Hair follicular keratinocyte (primary cell): ENCODE measurements around the gene COX6A1.

DNA sequence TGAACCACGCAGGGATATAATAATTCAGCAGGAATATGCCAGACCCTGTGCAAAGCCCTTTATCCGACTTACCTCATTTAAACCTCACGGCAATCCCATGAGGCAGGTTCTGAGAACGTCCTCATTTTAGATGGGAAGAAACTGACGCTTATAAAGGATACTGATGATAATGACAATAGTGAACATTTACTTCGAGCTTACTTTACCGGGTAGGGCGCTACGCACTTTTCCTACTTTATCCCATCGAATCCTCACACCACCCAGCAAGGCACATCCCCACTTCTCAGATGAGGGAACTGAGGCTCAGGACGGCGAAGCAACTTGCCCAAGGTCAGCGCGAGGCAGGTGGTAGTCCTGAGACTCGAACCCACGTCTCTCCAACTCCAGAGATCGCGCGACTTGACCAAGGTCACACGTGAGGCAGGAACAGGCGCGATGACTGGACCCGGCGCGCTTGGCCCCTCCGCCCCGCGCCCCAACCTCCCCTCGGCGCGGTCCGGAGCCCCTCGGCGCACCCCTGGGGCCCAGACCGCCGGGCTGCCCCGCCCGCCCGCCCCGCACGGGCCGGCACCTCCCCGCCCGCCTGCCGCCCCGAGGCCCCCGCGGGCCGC, 503 bp downstream of the RAB35 start:
- RAMPAGE, long total RNA = no peak

DNA sequence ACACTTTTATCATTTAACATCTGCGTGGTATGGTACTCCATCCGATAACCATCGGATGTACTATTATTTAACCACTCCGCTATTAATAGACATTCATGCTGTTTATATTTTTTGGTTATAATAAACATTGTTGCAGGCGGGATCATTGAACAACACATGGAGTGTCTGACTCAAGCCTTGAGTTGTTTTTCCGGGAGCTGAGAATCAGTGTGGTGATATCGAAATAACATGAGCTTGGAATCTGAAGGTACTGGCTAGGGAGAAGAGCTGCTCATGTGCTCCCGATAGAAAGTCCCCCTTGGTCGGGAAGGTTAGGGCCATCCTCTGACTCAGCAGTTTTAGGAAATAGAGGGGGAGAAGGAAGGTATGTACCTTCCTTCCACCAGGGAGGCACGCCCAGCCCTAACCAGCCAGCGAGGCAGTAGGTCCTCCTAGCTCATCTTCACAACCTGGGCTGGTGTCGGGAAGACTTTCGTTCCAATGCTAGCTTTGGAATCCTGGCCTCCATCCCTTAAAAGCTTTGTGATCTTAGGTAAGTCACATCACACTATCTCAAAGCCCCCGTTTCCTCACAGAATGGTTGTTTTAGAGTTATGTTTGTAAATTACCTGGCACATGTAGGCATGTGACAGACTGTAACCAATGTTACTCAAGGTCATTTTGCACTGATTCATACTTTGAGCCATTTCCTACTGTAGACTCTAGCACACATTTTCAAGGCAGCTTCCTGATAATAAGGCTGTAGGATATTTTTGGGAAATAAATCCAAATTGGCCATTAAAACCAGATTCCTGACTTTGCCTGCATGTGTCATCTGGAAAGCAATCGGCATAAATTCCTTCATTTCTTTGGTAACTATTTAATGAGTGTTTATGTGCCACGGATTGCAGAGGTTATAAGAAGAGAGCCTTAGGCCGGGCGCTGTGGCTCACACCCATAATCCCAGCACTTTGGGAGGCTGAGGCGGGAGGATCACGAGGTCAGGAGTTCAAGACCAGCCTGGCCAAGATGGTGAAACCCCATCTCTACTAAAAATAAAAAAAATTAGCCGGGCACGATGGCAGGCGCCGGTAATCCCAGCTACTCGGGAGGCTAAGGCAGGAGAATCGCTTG, 2.0 kb upstream of the RAB35 start:
- RAMPAGE, long total RNA = no peak

DNA sequence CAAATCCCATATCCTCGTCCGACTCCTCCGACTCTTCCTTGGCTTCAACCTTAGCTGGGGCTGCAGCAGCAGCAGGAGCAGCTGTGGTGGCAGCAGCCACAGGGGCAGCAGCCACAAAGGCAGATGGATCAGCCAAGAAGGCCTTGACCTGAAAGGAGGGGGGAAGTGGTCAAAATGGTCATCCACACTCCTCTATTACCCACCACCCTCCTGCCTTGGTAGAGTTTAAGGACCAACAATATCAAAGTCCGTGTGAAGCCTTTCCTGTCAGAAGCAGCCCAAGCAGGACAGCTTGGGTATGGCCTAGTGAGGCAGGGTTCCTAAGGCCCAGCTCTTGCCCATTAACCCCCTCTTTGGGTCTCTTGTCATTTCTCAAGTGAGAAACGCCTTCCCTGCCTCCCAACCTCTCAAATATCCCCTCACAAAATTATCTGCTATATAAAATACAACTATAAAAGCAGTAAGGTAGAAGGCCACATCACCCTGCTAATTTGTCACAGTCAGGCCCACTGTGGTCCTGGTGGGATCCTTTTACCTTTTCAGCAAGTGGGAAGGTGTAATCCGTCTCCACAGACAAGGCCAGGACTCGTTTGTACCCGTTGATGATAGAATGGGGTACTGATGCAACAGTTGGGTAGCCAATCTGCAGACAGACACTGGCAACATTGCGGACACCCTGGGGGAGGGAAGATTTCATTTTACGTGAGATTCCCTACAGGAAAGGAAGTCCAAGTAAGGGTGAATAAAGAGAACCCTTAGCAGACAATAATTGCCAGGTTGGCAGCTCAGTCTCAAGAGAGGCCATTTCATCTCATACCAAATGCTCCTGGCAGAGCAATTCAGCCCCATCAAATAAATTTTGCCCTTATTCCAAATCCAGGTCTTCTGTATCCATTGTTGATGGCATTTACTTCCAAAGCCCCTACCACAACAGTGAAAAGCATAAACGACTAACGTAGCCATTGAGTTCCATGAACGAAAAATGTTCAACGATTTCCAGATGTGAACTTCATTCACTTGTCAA, 2.6 kb upstream of the GCN1 start:
- RAMPAGE, long total RNA = no peak

- RAMPAGE, long total RNA = no peak
These were observed 16.1 kb upstream of the RPLP0 start for GRCh38 chr12:120216820-120217541.

DNA sequence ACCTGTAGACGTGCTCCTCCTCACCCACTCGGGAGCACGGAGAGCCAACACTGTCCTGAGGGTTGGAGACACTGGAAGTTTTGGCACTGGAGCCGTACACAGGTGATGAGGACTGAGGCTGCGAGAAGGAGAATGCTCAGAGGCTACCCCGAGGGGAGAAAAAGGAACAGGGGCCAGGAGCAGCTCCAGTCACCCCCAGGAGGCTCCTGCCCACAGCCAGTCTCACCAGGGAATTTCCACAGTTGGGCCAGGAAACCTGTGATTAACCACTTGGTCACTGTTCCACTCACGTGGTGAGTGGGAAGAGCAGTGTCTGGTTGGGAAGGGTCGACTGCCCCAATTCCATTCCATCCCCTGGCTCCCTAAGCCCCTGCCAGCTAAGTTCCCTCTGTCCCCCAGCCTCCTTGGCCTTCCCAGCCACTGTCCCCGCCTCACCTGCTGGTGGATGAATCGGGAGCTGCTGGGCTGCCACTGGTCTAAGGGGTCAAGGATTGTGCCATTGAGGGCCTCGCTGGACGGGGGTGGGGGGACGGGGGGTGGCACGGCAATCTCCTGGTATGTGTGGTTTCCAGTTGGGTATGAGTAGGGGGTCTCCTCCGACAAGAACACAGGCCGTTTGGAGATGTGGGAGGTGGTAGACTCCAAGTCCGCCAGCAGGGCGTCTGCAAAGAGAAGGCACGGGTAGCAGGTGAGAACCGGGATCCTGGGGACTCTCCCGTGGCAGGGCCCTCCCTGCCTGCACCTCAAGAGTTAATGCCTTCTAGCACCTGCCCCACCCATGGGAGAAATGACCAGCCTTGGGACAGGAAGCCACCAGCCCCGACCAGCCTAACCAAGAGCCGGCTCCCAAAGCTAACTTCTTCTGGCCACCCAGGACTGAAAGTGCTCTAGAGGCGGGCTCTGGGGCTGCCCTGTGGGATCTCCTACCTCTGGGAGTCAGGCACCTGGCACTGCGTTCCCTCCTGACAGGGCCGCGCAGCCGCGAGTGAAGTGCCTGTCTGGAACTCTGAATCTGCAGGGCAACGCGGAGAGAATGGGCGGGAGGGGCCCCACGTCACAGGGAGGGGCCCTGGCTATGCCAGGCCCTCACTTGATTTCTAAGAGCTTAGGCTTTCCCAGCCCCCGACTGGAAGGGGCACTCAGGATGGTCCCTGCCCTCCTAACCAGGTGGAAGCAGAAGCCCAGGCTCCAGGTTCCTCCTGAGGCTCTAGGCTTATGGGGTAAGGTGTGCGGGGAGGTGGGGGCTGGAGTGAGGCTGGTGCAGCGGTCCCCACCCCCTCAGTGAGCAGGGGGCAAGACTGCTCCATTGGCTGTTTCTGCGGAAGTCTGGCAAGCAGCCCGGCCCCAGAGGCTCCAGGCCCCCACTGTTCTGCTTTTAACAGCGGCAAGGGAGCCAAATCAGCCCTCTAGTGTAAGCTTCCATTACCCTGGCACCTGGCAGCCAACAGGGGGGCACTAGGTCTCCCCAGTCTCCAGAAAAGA, 23.3 kb upstream of the RPLP0 start:
- RAMPAGE, long total RNA = no peak

DNA sequence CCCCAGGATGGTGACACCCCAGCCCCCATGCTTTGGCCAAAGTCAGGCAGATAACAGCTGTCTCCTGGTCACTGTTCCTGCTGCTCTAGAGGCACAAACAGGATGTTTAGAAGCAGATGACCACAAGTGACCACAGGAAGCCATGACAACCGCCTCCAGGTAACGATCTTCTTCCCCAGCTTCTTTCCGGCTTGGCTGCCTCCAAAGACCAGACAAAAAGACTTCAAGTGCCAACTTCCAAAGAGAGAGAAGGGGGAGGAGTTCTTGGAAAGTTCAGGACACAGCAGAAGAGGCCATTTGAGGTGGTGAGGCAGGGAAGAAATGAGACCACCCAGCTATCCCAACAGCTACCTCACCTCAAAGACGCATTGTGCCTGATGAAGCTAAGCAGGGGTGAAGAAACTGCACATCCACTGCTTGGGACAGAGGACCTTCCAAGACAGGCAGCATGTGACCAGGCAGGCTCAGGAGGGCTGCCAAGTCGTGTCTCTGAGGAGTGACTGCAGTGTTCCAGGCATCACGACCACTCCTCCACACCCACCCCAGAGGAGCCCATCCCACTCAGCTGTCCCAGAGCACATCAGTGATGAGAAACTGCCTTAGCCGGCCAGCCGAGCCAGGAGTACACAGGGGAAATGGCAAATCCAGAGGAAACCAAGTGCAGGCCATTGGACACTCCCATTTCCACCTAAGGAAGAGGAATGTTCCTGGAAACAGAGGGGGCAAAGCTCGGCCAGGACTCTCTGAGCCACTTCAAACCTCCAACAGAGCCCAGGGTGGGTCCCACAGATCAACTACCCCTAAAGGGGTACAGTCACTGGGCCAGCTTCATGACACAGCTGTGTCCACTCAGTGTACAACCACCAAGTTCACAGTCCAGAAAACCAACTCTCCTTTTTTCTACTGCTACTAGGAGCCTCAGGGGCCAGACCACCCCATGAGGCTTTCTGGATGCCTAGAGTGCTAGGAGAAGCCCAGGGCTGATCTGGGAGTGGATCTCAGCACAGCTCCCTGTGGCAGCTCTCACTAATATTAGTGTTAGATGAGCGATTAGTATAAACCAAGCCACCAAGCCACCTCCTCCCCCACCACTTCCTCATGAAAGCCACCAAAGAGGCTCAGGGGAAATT, 15.6 kb downstream of the PXN start:
- RAMPAGE, long total RNA = no peak

DNA sequence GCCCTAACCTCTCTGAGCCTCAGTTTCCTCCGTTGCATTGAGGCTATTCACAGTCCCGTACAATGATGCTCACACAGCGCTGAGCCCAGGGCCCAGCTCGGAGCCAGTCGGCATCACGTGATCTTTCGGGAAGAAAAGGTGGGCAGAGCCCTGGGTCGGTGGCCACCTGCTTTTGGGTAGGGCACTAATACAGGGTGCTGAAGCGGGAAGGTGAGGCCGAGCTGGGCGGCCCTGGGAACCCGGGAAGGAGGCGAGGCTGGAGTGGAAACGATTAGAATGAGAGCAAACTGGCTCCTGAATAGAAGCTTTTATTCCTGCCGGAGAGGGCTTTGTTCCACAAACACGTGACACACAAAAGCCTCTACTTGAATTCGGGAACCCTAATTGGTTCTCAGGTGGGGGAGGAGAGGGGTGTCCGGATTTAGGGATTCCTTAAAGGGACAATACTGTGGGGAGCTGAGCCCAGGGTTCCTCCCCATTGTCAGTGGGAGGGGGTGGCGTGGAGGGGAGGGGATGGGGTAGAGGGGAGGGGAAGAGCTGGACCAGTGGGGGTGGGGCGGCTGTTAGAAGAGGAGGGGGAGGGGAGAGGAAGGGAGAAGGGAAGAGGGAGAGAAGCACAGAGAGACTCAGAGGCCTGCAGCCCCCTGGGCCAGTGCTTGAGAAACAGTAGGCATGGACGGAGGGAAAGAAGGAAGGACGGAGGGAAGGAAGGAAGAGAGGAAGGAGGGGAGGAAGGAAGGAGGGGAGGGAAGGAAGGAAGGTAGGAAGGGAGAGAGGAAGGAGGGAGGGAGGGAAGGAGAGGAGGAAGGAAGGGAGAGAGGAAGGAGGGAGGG, 20.2 kb upstream of the MSI1 start:
- RAMPAGE, long total RNA = no peak

DNA sequence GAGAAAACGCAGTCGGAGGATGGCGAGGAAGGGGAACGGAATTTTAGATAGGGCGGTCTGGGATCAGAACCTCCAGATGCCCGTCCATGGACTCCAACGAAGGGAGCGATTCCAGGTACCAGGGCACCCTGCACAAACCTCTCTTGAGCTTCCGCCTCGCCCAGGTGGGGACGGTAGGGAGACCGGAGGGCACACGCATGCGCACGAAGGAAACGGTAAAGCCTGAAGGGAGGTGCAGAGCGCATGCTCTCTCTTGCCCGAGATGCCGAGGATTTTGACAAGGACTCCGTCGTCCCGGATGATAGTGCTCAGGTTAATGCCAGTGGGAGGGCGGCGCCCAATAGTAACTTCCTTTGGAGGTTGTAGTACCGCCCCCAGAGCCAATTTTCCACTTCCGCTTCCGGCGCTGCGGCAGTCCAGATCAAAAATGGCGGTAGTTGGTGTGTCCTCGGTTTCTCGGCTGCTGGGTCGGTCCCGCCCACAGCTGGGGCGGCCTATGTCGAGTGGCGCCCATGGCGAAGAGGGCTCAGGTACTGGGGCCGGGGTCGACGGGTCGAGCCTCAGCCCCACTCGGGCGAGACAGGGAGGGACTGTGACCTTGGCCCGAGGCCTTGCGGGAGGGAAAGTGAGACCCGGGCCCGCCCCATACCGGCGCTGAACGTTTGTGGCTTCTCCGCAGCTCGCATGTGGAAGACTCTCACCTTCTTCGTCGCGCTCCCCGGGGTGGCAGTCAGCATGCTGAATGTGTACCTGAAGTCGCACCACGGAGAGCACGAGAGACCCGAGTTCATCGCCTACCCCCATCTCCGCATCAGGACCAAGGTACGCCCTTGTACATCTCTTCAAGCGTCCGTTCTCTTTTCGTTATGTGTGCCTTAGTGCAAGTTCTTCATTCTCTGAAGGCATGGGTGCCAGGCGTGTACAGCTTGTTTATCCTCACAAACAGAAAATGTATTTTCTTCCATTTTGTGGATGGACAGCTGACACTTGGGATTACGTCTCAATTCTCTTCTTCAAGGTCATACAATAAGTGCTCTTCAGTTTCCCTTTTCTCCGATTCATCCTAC, at the start of gene COX6A1:
Gene COX6A1, plus strand, starts transcription at position 414 of the 1,067 bp plus-strand sequence.
- RAMPAGE, long total RNA = start-site peak on the plus strand centred at position 407 of the sequence, 28 bp wide, 1,210 and 550 reads in 2 replicates

DNA sequence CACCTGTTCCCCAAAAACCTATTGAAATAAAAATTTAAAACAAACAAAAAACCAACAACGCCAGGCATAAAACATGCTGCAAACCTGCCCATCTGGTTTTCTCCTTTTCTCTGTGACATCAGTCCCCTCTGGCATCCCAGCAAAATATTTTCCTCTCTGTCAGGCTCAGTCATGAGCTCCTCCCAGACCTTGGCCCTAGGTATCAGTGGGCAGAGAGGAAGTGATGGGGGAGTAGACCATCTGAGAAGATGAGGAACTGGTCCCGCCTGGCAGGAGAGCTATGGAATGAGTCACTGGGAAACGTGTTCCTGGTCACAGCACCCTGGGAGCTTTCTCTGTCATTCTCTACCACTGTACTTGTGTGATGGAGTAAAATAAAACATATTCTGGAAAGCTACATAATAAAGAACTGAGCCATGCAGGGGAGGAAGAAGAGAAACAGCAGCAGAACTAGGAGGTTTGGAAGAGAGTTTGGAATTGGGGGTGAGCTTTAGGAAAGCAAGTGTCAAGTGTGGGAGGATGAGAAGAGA, 5.1 kb upstream of the SRSF9 start:
- RAMPAGE, long total RNA = no peak

- RAMPAGE, long total RNA = no peak
These were observed 874 bp downstream of the DYNLL1 start for GRCh38 chr12:120496526-120497448.

GRCh38 chr12:120538182-120538994, 4.2 kb downstream of the RNF10 start:
- RAMPAGE, long total RNA = no peak

DNA sequence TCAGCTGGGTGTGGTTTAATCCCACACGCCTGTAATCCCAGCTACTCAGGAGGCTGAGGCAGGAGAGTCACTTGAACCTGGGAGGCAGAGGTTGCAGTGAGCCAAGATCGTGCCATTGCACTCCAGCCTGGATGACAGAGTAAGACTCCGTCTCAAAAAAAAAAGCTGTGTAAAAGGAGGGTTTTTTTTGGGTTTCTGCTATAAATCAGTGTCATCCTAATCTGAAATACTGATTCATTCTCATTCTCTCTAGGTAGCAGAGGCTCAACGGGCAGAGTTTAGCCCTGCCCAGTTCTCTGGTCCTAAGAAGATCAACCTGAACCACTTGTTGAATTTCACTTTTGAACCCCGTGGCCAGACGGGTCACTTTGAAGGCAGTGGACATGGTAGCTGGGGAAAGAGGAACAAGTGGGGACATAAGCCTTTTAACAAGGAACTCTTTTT, 18.1 kb downstream of the RNF10 start:
- RAMPAGE, long total RNA = no peak

GRCh38 chr12:120648853-120649745, 8.7 kb downstream of the CABP1 start:
- RAMPAGE, long total RNA = no peak

GRCh38 chr12:120688655-120689313, 1.8 kb downstream of the MLEC start:
- RAMPAGE, long total RNA = no peak

- RAMPAGE, long total RNA = no peak
These were observed 3.9 kb downstream of the MLEC start for GRCh38 chr12:120690714-120691470.

DNA sequence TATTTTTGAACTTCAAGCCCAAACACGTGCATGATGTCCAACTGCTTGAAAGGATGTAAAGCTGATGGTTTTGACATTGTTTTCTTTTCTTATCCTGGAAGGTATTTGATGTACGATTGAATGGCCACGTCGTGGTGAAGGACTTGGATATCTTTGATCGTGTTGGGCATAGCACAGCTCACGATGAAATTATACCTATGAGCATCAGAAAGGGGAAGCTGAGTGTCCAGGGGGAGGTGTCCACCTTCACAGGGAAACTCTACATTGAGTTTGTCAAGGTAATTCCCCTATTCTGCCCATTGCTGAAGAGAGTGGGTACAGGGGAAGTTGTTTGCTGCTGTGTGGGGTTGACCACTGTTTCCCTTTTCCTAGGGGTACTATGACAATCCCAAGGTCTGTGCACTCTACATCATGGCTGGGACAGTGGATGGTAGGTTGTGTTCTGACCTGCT, 7.8 kb downstream of the MLEC start:
- RAMPAGE, long total RNA = no peak

GRCh38 chr12:120916461-120916821, 12.3 kb upstream of the SPPL3 start:
- RAMPAGE, long total RNA = no peak

DNA sequence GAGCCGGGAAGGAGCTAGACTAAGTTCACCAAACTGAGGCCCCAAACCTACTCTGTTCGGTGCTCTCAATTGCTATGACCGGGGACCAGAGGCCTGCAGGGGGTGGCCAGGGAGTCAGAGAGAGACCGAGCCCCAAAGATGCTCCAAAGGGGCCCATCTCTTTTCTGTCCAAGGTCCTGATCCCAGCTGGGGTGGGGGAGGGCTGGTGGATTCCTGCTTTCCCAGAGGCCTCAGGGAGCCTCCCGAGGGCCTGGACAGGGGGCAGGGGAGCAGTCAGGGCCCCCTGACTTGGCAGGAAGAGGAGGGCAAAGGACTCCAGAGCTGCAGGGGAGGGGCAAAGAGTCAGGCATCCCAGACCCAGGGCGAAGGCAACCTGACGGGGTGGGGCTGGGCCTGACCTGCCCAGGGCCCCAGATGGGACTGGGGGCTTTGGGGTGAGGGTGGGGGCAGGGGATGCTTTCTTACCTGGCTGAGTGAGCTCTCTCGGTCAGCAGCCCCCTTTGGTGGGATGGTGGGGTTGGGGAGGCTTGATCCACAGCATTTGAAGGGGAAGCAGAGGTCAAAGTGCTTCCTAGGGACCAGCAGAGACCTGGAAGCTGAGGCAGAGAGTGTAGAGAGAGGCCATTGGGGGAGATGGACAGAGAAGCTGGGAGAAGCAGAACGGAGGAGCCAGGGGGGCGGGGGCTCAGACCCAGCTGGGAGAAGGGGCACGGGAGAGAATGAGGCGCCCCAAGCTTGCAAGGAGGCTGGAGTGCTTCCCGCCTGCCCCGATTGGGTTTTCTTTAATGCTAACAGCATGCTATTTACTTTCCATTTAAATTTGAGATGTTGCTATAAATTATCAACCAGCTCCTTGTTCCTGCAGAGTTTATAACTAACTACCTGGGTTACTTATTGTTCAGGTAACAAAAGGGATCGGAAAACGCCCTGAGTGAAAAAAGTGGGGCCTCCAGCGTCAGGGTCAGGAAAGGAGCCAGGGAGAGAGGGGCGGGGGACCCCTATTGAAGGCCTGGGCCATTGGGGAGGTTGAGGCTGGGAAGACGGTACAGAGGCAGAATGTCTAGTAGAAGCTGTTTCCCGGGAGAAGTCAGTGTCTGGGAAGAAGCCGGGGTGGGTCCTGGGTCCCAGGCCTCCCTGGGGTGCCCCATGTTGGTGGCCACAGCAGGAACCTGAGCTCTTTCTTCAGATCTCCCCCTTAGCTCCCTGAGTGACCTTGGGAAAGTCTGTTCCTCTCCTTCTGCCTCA, 2.3 kb downstream of the HNF1A start:
- RAMPAGE, long total RNA = no peak

DNA sequence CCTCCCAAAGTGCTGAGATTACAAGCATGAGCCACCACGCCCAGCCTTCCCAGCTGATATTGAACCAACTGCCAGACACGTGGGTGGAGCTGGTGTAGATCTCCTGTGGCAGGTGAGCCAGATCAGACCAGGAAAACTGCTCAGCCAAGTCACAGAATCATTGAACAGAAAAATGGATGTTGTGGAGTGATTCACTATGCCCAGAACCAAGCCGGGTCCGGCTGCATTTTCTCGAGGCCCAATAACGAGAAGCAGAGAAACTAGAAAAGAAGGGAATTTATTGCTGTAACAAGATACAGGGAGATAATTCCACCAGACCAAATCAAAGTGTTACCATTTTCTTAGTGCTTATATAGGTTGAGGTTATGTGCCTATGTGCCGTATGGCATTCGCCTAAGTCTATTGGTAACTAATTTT, 8.5 kb upstream of the OASL start:
- RAMPAGE, long total RNA = no peak

- RAMPAGE, long total RNA = no peak
These were observed 6.3 kb upstream of the P2RX7 start for GRCh38 chr12:121126213-121126928.